Cerebral cortex (tissue), 2 donors: ENCODE results near the genes SLC6A13, CCDC77 and B4GALNT3.

DNA sequence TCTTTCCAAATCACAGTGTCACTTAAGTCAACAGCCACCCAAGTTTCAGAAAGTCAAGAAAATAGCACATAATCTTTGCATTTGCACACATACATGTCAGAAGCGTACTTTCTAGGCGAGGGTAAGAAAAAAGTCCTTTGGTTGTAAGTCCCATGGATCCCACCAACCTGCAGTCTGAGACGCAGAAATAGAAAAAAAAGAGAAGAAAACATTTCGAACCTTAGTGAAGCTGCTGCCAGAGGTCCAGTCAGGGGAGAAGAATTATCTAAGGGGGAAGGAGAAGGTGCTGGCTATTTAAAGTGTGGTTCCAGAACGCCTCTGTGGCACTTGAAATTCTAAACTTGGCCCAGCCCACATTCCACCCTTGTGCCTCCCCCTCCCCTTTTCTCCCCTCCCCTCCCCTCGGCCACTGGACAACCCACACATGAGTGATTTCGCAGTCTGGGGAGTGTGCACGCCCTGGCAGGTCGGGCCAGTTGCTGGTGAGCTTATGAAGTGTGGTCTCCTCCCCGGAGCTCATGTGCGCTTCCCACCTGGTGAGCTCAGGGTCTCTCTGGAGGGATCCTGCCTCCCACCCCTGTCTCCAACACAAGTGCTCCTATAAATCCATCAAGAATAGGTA, at the start of gene SLC6A13:
Gene SLC6A13, minus strand, starts transcription at position 267 of the 622 bp plus-strand sequence.
- PRO-cap, 2 experiments: peak in 1 of 2 experiments; most common minus-strand start position 267 of the sequence (in 1)

- PRO-cap, 2 experiments: peak in 1 of 2 experiments; most common plus-strand start chr12:401644 (in 1); most common minus-strand start chr12:401450 (in 1)
Observed at GRCh38 chr12:401263-402072, at the start of gene CCDC77. CCDC77 (plus strand) TSS chr12:401644.

DNA sequence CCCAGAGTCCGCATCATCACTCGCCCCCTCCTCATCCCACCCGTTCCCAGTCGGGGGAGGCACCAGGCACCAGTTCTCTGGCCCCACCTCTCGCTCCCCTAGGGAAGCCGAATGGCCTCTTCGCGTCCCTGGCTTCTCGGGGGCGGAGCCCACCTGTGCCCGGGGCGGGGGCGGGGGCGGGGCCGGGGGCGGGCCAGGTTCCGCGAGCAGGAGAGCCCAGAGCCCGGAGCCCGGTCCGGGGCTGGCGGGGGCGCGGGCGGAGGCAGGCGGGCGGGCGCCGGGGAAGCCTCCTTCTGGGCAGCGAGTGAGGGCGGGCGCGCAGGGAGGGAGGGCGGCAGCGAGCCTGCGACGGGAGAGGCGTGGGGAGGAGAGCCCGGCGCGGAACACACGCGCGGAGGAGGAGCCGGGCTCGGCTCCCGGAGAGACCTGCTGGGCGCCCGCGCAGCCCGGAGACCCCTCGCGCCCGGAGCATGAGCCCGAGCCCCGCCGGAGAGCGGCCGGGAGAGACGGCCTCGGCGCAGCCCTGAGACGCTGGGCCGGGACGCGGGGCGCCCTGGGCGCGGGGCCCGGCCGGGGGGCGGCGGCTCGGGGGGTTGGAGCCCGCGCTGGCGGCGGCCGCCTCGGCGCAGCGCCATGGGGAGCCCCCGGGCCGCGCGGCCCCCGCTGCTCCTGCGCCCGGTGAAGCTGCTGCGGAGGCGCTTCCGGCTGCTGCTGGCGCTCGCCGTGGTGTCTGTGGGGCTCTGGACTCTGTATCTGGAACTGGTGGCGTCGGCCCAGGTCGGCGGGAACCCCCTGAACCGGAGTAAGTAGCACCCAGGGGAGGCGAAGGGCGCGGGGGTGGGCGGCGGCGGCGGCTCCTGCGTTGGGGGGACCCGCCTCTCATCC, at the start of gene B4GALNT3:
Gene B4GALNT3, plus strand, starts transcription at position 196 of the 885 bp plus-strand sequence.
- PRO-cap, 2 experiments: peak in 1 of 2 experiments; most common plus-strand start position 219 of the sequence (in 1); most common minus-strand start position 112 of the sequence (in 1)

DNA sequence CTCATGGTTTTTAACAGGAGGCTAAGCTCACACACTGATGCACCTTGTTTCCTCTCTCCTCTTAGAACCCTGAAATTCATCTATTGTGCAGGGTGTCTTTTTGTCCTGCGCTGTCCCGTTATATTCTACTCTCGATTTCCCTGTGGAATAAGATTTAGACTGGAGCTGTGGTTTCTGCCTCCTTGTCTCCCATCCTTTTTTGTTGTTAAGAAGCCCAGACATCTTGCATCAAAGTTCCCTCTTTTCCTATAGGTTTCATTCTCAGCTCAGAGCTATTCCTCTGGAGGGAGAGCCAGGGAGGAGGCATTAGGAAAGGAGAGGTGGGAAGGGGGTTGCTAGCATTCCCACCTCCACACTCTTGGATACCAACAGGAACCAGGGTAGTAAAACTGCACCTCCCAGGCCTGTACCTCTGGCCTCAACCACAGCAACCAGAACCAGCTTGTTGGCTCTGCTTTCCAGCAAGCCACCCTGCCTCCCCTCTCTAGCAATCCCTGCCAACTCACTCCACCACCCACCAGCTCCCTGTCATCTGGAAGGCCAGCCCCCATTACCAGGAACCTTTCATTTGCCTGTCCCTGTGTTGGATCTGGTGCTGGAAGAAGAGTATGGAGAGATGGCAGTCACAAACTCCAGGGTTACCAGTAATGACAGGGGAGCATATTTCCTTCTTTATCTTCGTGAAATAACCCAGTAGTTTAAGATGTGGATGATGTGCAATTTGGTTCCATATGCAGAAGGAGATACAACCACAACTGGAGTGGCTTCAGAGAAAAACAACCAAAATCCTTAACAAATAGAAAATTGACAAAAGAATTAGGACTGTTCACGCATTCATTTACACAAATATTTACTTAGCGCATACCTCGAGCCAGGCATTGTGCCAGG, 3.1 kb downstream of the B4GALNT3 start:
- PRO-cap, 2 experiments: no peak in any of the 2 experiments

- PRO-cap, 2 experiments: no peak in any of the 2 experiments
Observed at GRCh38 chr12:484213-484719, 24.5 kb downstream of the B4GALNT3 start.

DNA sequence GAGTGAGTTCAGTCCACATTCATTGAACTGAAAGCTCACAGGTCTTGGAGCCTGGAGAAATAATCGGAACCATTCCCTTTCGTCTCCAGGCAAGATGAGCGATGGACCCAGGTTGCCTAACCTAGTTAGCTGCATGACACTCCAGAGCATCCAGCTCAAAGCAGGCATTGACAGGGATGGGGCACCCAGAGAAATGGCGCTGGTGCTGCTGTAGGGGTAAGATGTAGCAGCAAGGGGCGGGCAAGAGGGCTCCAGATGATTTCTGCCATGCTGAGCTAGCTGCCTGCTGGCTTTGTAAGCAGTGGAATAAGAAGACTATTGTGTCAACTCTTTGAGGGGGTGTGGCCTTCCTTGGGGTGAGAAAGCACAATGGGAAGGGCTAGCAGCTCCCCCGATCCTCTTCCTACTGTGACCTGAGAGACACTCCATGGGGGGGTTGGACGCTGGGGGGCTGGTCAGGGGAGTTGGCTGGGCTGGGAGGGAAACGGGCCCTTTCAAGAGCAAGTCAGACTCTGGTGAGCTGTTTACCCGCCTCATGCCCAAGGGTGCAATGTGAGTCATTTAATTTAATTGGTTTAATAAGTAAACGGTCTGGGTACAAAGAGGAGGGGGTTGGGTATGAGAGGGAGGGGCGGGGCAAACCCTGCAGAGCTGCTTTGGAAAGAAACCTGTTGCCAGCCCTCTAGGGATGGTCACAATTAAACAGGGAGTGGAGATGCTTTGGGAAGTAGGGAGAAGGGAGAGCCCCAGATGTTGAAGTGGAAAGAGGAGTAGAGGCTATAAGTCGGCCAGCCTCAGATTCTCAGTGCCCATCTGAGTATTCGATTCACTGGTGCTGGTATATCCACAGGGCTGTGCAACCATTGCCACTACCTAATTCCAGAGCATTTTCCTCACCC, 50.5 kb downstream of the B4GALNT3 start:
- PRO-cap, 2 experiments: no peak in any of the 2 experiments

- PRO-cap, 2 experiments: no peak in any of the 2 experiments
Observed at GRCh38 chr12:537519-538318, 78.0 kb downstream of the B4GALNT3 start.

DNA sequence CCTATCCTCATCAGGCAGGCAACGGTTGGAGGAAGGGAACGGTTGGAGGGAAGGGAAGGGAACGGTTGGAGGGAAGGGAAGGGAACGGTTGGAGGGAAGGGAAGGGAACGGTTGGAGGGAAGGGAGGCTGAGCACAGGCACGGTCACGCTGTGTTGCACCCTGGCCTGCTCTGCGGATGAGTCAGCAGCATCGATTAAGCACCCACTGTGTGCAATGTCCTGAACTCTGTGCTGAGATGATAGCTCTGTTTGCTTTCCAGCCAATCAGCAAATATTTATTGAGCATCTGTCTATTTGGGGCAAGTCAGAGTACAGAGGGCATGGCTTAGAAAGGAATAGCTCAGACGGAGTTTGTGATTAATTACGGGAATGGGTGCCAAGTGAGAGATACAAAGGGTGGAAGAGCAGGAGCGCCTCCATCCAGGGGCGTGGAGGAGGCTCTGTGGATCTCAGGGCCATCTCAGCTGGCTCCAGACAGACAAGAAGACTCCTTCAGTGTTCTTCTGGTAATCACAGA, 77.7 kb downstream of the NINJ2 start:
- PRO-cap, 2 experiments: no peak in any of the 2 experiments

GRCh38 chr12:673919-674820, 10.9 kb upstream of the NINJ2 start:
- PRO-cap, 2 experiments: peak in 1 of 2 experiments; most common minus-strand start chr12:674585 (in 1)

GRCh38 chr12:724394-724861, 28.0 kb upstream of the WNK1 start:
- PRO-cap, 2 experiments: no peak in any of the 2 experiments

DNA sequence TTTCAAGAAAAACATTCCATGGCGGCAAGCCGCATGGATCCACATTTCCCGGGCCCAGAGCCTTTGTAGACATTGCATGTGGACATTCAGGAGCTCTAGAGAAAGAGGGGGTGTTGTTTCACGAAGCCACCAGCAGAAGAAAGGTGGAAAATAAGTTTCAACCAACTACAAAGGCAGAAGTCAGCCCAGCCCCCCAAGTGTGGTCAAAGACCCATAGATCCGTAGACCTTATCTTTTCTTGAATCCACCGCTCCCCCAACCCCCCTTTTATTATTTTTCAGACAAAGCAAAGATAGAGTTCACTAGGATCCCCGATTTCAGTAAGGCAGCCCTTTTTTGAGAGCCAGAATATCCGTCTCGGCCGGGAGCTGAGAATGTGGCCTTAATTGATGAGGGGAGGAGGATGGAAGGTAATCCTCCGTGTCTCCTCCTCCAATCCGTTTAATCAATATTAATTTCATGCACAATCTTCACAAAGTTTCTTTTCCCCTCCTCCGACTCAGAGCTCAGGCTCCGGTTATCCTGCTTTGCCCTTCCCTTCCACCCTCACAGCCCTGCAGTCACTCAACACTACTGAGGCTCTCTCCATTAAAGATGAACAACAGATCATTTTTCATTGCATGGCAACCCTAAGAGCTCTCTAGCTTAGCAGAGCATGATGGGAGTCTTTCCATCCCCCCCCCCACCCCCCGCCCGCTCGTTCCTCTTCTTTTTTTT, 721 bp upstream of the WNK1 start:
- PRO-cap, 2 experiments: peak in 1 of 2 experiments; most common minus-strand start position 572 of the sequence (in 1)

DNA sequence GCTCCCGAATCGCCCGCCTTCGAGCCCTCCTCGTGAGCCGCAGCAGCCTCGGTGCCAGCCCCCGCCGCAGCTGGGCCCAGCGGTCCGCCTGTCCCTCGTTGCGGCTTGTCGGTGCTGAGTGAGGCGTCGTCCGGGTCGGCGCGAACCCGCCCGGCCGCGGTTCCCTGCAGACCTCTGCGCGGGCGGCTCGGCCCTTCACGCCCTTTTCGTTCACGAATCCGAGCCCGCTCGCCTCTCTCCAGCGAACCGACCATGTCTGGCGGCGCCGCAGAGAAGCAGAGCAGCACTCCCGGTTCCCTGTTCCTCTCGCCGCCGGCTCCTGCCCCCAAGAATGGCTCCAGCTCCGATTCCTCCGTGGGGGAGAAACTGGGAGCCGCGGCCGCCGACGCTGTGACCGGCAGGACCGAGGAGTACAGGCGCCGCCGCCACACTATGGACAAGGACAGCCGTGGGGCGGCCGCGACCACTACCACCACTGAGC, 975 bp downstream of the WNK1 start:
- PRO-cap, 2 experiments: no peak in any of the 2 experiments

DNA sequence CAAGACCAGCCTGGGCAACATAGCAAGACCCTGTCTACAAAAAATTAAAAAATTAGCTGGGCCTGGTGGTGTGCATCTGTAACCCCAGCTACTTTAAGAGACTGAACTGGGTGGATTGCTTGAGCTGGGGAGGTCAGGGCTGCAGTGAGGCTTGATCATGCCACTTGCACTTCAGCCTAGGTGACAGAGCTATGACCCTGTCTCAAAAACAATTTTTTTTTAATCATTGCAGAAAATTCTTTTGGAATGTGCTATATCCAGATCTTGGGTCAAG, 12.9 kb downstream of the WNK1 start:
- PRO-cap, 2 experiments: no peak in any of the 2 experiments

GRCh38 chr12:818137-818571, 65.8 kb downstream of the WNK1 start:
- PRO-cap, 2 experiments: no peak in any of the 2 experiments

DNA sequence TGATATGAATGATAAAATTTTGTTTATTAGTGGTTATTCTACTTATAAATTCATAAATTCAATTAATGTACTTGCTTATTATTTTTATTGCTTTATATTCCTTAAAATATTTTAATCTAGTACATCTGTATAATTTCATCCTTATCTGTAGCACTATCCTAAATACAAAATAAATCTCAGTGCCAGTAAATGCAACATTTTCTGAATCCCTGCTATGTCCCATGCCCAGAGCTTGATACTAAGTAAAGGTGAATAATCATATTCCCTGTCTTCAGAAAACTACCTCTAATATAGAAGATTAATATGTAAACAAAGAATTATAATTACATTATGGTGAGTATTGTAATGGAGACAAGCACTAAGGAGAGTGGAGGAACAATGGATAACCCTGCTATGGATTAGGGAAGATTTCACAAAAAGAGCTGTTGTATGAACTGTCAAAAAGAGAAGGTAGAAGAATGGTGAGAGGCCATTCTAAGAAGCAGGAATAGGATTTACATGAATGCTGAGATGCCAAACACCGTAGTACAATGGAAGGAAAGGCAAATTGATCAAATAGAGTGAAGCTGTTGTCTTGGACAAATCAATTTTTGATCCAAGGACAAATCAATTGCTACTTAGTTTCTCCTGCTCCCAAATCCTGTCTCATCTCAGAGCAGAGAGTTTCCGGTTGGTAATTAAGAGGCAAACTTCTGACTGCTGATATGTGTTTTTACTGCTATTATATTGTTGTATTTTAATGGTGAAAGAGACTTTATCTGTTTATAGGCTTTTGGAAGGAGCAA, 81.5 kb downstream of the WNK1 start:
- PRO-cap, 2 experiments: no peak in any of the 2 experiments

GRCh38 chr12:908462-909600, 40.7 kb downstream of the RAD52 start:
- PRO-cap, 2 experiments: no peak in any of the 2 experiments

- PRO-cap, 2 experiments: no peak in any of the 2 experiments
Observed at GRCh38 chr12:958489-959314, 9.2 kb upstream of the RAD52 start.

DNA sequence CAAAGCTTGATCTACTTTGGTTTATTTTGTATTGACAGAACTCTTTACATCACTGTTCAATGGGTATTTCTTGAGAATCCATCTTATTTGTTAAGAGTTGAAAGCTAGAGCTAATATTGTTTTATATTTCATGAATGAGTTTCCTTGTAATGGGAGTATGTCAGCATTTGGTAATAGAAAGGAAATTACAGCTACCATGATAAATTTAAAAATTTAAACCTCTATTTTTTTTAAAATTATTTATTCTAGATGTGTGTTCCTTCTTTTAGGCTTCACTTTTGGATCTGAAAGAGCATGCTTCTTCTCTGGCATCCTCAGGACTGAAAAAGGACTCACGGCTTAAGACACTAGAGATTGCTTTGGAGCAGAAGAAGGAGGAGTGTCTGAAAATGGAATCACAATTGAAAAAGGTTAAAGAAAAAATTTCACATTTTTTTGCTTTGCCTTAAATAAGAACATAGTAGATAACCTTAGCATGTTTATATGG, 192.0 kb downstream of the ERC1 start:
- PRO-cap, 2 experiments: no peak in any of the 2 experiments

DNA sequence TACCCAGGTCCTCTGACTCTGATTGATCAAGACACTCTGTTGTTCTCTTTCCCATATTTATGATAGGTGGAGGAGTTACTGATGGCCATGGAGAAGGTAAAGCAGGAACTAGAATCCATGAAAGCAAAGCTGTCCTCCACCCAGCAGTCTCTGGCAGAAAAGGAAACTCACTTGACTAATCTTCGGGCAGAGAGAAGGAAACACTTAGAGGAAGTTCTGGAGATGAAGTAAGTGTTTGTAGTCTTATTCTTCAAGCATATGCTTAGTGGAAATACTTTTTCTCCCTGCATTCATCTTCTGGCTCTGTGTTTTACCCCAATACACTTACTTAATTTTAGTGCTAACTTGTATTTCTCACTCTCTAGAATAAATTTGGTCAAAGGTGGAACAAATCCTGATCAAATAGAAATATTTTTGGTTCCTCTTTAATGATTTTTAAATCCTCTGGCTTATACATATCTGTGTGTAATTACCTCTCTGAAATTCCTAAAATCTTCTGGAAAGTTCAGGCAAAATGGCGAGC, 298.8 kb downstream of the ERC1 start:
- PRO-cap, 2 experiments: peak in 1 of 2 experiments; most common minus-strand start position 152 of the sequence (in 1)

GRCh38 chr12:1369420-1370061, 224.8 kb downstream of the FBXL14 start:
- PRO-cap, 2 experiments: no peak in any of the 2 experiments